CD14-positive monocyte (primary cell): ENCODE results near the genes CACNA2D4 and TSPAN9.

GRCh38 chr12:1661341-1662440 lies 29.2 kb upstream of the ADIPOR2 start:
- CAGE, long polyA plus RNA: no peak

- CAGE, long polyA plus RNA: no peak
Observed at GRCh38 chr12:1740384-1741464, 49.9 kb downstream of the ADIPOR2 start.

DNA sequence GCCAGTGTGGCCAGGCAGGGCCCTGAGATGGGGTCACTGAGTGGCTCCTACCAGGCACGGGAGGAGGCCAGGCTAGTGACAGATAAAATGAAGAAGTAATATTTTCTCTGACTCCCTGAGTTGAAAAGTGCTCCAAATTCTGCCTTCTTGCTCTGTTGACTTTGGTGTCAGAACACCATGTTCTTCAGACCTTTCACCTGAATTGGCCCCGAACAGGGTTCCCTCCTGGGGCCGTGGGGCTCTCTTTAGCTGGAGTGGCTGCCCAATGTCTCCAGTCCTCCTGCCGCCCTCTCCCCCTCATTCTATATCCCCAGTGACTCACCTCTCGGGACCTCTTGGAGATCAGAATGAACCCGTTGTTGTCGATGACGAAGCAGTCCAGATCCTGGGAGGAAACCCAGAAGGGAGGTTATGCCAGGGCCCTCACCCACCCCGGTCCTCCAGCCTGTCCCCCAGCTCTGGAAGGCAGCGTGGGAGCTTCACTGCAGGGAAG lies 10.4 kb upstream of the LRTM2 start:
- CAGE, long polyA plus RNA: no peak

DNA sequence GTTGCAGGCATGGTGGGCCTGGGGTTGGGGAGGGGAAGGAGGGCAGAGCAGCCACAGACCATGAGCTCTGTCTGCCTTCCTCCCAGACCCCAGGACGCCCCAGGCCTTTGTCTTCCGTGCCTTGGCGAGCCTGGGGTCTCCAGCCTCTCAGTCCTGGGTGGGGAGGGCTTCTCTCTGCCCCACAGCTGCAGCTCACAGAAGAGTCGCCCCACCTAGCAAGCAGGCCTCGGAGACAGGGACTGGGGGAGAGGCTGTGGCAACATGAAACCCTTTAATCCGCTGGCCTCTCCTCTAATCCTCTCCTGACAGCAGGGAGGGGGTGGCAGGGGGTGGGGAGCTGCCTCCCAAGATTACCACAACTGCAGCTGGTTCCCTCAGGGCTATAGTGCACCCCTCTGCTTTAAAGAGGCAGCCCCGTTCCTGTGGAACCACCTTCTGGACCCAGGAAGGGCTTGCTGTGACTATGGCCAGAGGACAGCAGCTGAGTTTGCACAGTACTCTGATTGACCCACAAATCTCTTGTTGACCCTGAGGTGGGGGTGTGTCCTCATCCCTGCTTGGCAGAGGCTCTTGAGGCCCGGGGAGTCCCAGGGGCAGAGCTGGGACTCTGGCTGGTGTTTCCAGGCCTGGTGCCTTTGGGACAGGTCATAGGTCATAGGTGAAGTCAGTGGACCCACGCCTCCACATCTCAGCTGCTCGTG lies at the start of gene CACNA2D4:
TSS of gene CACNA2D4 (minus strand) at position 241 of the 701 bp plus-strand sequence.
- CAGE, long polyA plus RNA: no peak

DNA sequence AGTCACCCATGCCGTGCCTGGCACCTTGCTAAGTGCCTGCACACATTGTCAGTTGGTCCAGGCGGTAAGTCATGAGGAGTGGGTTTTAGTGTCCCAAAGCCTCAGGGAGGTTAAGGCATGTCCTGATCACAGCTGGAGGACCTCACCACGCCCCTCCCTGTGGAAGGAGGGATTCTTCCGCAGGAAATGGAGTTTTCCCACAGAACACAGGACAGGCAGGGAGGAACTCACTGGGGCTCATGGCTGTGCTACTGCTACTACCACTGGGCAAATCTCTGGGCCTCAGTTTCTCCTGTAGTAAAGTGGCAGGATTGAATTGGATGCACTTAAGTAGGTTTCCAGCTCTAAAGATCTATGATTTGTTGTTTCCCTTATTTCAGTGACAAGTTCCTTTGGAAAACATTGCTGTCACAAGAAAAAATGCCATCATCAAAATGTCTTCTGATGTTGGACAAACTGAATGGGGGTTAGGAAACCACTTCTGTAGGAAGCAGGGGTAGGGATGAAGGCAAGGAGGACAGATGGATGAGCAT lies 142.4 kb downstream of the CACNA1C start:
- CAGE, long polyA plus RNA: no peak

- CAGE, long polyA plus RNA: no peak
Observed at GRCh38 chr12:2304391-2304749, 251.6 kb downstream of the CACNA1C start.

DNA sequence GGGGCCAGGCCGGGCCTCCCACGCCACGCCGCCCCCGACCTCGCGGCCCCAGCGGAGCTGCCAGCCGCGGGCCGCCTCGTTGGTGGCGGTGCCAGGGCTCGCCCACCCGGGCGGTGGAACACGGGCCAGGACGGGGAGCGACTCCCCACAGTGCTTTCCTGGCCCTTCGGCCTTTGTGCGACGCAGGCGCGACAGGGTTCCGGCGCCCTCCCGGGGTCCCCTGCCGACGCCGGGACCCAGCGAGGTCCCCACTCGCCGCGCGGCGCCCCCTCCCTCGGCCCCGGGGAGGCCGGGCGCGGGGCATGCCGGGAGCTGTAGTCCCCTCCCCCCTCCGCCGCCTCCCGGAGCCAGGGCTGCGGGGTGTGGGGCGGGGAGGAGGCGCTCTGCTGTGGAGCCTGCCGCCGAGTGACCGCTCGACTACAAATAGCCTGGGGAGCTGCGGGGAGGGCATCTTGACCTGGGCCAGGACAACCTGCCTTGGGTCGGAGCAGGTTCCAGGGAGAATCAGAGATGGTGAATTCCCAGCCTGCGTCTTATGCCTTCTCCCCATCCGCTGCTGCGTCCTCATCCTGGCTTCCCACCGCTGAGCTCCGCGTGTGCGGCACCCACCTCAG lies 945 bp downstream of the FKBP4 start:
- CAGE, long polyA plus RNA: no peak

GRCh38 chr12:2800310-2800842 lies 5.6 kb downstream of the FKBP4 start:
- CAGE, long polyA plus RNA: no peak

DNA sequence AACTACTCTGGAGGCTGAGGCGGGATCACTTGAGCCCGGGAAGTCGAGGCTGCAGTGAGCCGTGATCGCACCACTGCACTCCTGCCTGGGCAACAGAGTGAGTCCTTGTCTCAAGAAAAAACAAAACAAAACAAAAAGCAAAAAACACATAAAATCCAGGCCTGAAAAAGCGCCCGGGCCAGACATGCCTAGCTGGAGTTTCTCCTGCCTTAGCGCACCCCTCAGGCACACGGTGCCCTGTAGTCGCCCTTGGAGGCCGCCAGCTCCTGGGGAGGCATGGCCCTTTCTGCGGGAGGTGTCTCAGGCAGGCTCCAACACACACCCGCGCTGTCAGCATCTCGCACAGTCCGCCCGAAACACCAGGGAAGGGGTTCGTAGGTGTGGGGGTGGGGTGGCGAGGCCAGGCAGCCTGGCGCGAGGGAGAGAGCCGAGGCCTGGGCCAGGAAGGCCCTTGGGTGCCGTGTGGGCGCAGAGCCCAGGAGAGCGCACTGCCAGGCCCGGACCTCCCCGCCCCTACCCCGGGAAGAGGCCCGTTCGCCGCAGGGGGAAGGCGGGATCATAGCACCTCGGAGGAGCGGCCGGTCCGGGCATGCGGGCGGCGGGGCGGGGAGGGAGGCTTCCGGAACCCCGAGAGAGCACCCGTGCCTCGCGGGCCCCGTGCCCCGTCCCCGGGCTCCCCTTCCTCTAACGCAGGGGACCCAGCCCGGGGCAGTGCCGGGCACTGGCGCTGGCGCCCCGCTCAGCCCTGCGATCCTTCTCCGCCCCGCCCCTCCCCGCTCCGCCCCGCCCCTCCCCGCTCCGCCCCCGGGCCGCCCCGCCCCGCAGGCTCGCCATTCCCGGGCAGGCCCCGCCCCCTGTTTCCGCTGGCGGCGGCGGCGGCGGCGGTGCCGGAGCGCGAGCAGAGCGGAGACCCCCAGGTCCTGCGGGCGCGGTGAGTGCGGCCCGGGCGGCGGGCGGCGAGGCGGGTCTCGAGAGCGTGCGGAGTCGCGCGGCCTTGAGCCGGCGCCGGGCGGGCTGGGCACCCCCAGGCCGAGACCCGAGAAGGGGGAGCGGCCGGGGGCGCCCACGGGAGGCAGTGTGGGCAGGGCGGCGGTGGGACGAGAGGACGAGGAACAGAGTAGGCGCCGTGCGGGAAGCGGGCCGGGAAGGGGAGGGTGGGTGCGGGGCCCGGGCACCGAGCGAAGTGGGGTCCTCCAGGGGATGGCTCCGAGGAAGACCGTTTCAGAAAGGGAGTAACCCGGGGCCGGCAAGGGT lies at the start of gene TSPAN9:
TSS of gene TSPAN9 (plus strand) at position 857 of the 1,254 bp plus-strand sequence.
- CAGE, long polyA plus RNA: no peak

- CAGE, long polyA plus RNA: no peak
Observed at GRCh38 chr12:3085714-3086040, 8.5 kb downstream of the TSPAN9 start.

DNA sequence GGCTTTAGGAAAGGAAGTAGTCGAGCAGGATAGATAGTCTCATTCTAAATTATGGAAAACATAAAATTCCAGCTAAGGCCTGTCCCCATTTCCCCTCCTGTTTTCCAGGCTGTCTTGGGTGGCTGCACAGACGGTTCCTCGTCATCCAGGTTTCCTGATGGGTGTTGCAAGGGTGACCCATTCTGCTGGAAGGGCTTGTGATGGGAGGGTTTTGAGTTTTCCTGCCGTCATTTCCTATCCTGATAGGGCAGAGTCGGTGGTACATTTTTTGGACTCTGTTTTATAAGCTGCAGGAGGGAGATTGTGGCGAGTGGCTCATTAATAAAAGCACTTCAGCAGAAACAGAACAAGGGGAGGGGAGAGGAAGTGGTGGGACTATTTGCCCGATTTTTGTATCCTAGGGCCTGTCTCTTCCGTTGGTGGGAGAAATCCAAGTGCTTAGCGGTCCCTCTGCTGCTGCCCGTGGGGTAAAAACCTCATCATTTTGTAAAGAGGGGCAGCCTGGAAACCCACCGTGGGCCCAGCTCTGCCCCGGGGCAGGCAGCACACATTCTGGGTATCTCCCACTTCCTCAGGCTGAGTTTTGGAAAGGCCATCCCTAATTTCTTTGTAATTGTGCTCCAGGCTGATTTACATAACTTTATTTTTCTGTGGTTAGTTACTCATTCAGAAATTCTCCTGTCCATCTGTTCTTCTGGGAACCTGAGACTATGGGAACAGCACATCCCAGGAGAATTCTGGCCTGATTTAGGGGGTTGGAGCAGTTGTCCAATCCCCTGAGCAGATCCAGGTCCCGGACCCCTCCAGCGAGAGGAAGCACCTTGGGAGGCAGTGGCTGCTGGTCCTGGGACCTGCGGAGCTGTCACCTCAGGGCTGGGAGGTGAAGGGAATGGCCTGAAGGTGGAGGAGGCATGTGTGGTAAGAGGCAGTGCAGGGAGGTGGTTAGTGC lies 40.1 kb downstream of the TSPAN9 start:
- CAGE, long polyA plus RNA: no peak

GRCh38 chr12:3168699-3169262 lies 91.6 kb downstream of the TSPAN9 start:
- CAGE, long polyA plus RNA: no peak

DNA sequence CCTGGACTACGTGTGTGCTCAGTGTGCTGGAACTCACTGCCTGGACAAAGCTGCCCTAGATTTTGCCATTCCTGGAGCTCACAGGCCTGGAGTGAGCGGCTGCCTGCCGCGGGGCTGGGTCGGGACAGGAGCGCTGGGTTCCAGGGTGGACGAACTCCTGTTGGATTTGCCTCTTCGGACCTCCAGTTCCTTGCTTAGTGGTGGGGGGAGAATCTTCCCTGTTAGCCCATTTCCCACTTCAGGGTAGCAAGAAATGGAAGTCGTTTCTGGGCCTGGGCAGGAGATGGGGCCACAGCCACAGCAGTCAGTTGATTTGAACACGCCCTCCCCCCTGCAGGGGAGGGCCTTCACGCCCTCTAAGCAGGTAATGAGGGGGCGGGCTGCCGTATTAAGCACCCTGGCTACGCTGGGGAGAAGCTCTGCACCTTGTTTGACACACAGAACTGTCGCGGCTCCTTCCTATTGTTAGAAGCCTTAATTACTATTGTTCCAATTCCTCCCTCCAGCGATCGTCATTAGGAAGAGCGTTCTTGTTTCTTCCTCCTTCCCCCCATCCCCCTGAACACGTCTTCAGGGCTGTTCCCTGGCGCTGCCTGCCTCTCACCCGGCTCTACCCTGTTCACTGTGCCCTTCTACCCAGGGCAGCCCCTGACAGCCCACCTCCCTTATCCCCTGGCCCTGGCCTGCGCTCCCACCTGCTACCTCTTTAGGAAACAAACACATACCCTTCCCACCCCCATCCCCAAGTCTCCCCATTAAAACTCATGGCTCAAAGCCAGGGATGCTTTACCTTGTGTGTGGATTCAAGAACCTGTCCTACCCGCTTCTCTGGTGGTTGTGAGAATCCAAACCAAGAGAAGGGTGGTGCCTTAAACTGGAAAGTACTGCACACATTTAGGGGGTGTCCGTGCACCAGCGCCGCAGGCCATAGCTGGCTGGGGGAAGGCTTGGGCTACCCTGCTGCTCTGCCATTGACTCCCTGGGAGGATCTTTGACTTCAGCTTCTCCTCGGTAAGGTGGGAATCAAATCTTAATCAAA lies 137.5 kb downstream of the TSPAN9 start:
- CAGE, long polyA plus RNA: no peak

- CAGE, long polyA plus RNA: no peak
Observed at GRCh38 chr12:3216151-3216409, 138.9 kb downstream of the TSPAN9 start.

GRCh38 chr12:3252188-3252851 lies 175.1 kb downstream of the TSPAN9 start:
- CAGE, long polyA plus RNA: no peak

DNA sequence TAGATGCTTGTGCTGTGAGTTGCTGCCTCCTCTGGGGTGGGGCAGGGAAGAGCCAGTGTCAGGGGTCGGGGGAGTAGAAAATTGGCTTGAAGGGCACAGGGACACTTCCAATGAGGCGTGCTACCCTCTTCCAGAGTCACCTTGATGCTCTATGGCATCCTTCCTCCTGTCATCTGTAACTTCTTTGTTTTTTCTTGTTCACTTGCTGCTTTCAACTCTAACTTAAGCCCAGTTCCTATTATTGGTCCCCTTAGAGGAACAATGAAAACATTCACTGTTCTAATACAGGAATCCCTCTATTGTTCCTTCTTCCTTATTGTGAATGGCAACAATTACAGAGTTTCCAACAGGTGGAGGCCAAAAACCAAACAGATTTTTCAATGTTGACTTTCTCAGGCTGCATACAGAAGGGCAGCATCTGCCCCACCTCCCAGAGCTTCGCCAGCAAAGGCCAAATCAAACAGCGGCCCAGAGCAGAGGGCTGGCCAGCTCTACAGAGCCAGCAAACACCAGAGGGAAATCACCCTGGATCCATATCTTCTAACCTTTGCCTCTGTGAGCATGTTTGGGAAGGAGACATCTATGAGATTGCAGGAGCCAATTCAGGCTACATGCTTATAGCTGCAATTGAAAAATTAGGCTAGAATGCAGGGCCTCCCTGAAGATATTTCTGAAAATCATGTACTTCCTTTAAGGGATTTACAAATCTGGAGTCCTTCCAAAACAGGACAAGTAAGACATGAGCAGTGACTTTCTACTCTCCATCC lies 4.3 kb upstream of the CRACR2A start:
- CAGE, long polyA plus RNA: no peak

GRCh38 chr12:4025471-4026180 lies 152.4 kb upstream of the PARP11 start:
- CAGE, long polyA plus RNA: no peak

DNA sequence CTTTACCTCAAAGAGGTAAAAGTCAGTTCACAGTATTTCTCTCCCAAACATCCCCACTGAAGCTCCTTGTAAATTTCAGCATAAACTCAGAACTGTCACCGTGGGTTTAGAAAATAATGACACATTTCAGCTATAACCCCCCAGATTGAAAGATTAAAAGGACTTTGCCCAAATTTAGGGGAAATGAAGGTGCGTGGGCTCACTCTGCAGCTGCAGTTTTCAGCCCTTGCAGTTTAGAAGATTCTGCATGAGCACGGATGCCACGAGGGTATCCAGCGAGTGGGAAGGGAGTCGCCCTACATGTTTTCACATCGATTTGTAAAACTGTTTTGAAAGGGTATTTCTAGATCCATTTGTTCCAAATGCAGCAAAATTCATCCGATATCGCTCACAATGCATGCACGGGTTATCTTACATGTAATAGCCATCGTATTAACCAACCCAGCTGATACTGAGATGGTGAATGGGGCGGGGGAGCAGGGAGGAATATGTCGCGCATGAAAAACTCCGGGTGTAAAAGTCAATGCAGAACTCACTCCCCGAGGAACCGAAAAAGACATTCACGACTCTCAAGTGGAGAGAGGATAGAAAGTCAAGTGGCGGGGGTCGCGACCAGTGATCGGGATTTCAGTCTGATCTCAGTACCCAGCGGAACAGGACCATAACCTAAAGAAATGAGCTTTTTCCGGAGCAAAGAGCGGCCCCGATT lies 5.0 kb upstream of the CCND2 start:
- CAGE, long polyA plus RNA: no peak

- CAGE, long polyA plus RNA: no peak
Observed at GRCh38 chr12:4270149-4270776, 3.3 kb upstream of the CCND2 start.

GRCh38 chr12:4276790-4277895 lies 3.6 kb downstream of the CCND2 start:
- CAGE, long polyA plus RNA: no peak